Adrenal gland (tissue), 7 donors: ENCODE measurements around the gene ING5.

- PRO-cap, 3 experiments = no peak in any of the 3 experiments
- RAMPAGE, long total RNA, 4 experiments = no peak in any of the 4 experiments
- RRBS = 11% methylated on average over 3 of the region's 24 CpGs
Measured at GRCh38 chr2:241509242-241509896, 985 bp upstream of the STK25 start.

DNA sequence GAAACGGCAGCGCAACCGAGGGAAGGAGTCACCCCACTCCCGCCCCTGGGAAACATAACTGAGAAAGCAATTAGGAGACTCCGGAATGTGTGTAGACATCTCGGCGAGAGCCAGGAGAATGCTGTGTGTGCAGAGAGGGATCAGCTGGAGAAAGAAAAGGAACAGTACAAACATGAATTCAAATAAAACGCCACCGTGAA is 13.4 kb upstream of the BOK start:
- PRO-cap, 3 experiments = no peak in any of the 3 experiments
- RAMPAGE, long total RNA, 4 experiments = no peak in any of the 4 experiments
- RRBS = no CpG with 5 or more reads among the region's 9 CpGs

GRCh38 chr2:241584438-241585044 is 26.0 kb downstream of the BOK start:
- PRO-cap, 3 experiments = no peak in any of the 3 experiments
- RAMPAGE, long total RNA, 4 experiments = no peak in any of the 4 experiments
- RRBS = no CpG with 5 or more reads among the region's 18 CpGs

- PRO-cap, 3 experiments = peak in 3 of 3 experiments; most common plus-strand start chr2:241636518 (in 3); most common minus-strand start chr2:241636683 (in 3)
- RAMPAGE, long total RNA, 4 experiments = no peak in any of the 4 experiments
- RRBS = 1% methylated on average over 42 of the region's 72 CpGs
Measured at GRCh38 chr2:241636135-241636839, 671 bp downstream of the THAP4 start.

DNA sequence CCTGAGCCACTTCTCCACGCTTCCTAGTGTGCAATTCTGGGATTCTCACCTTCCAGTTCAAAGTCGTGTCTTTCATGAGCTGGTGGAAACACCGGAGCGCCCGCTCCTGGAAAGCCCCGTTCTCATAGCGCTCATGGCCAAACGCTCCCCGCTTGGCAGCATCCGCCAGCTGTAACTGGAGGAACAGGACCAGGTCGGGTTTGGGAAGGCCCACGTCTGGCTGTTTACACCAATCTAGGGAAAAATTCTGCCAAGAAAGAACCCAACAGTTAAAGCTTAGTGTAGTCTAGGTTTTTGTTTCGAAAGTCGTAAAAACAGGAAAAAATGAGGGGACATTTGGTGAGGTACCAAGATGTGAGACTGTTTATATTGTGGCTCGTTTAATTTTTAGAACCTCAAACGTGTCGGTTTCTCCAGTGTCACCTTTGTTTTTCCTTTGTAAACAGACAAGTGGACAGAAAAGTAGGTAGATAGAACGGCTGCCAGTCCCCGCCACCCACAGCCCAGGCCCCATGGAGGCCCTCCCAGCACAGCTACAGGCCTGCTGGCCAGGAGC is 8.1 kb downstream of the DTYMK start:
- PRO-cap, 3 experiments = no peak in any of the 3 experiments
- RAMPAGE, long total RNA, 4 experiments = no peak in any of the 4 experiments
- RRBS = no CpG with 5 or more reads among the region's 19 CpGs

DNA sequence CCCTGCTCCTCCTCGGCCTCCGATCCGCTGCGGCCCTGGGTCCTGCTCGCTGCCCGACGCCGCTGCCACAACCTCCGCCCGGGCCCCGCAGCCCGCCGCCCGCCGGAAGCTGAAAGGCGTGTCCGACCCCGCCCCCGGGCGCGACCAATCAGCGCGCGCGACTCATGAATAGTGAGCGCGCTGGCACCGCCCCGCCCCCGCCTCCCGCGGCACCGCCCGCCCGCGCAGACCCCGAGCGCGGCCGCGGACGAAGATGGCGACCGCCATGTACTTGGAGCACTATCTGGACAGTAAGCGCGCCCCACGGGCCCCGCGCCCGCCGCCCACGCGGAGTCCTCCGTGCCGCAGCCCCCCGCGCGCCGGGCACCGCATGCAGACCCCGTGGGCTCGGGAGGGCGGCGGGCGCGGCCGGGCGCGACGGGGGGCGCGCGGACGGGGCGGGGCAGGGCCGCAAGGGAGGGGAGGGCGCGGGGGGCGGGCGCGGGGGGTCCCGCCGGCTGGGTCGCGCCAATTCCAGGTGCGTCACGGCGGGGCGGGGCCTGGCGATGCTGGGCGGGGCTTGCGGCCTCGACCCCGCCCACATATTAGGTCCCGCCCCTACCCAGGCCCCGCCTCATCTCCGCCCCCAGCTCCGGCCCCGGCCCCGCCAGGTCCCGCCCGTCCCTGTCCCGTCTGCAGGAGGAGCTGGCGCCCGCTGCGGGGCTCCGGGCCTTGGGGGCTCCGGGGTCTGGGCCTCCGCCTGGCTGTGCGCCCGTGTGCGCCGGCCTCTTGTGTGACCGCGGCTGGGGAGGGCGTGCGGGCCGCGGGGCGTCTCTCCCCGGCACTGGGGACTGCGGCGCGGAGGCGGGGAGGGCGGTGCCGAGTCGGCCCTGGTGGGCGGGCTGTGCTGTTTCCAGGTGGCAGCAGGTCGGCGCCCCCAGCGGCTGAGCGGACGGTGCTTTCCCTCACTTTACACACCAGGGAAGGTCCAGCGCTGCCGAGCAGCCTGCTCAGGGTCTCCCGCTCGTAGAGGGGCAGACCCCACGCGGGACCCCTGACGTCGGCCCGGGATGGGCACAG is at the start of gene ING5:
TSS of gene ING5 (plus strand) at position 227 of the 1,059 bp plus-strand sequence.
- PRO-cap, 3 experiments = peak in 3 of 3 experiments; most common plus-strand start position 228 of the sequence (in 3); most common minus-strand start position 69 of the sequence (in 3)
- RAMPAGE, long total RNA, 4 experiments = start-site peak on the plus strand in 4 of 4 experiments, centred at positions 230 to 233 of the sequence, 59 to 417 reads per replicate
- RRBS = 1% methylated on average over 49 of the region's 143 CpGs

DNA sequence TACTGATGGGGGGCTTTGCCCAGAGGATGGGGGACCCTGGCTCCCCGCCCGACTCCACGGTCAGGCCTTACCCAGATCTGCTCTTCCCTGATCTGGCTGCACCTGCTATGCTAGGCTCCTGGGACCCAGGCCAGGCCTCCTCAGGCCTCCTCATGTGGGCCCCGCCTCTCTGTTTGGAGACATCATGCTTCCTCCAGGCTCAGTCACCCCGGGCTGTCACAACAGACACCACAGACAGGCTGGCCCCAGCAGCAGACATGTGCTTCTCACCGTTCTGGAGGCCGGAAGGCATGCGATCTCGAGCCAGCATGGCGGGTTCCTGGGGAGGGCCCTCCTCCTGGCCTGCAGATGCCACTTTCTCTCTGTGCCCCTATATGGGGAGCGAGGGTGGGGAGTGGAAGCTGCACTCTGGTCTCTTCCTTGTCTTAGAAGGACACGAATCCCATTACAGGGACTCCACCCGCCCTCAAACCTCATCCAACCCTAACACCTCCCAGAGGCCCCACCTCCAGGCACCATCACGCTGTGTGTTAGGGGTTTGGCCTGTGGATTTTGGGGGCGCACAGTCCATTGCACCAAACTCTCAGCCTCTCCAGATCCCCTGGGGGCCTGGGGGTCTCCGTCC is 10.8 kb upstream of the NEU4 start:
- PRO-cap, 3 experiments = no peak in any of the 3 experiments
- RAMPAGE, long total RNA, 4 experiments = no peak in any of the 4 experiments
- RRBS = 69% methylated on average over 3 of the region's 16 CpGs

- PRO-cap, 3 experiments = peak in 2 of 3 experiments; most common minus-strand start chr2:241868176 (in 2)
- RAMPAGE, long total RNA, 4 experiments = no peak in any of the 4 experiments
- RRBS = 84% methylated on average over 1 of the region's 13 CpGs
Measured at GRCh38 chr2:241868070-241868451, 1.5 kb upstream of the RTP5 start.

DNA sequence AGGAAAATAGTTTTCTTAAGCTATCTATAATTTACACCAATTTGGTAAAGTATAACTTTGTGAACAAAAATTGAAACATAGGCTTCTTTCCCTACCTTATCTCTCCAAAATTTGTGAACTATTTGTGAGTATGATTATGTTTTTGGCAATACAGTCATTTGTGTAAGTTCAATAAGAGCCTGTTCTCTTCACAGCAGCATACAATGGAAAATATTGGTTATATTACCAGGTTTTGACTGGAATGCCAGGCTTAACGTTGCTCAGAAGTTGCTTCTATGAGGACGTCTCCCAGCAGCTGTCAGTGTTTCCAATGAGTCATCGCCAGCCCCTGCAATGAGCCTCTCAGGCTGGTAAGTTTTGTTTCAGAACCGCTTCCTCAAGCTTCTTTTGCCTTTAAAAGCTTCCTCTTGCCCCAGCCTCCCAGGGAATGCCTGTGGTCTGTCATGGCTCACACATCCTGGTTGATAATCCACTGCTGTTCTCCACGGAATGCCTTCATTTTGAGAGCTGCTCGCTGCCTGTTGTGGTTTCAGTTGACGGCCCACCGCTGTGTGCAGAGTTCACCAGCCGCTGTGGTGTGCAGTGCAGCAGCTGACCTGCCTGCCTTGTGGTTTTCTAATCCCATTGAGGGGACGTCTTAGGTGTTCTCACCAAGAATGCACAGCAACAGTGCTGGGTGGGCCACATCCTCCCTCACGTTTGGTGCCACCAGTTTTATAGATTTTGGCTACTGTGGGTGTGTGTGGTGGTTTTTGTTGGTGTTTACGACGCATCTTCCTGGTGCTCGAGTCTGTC is 65.6 kb upstream of the FAM240C start:
- PRO-cap, 3 experiments = peak in 2 of 3 experiments; most common plus-strand start position 423 of the sequence (in 2); most common minus-strand start position 205 of the sequence (in 1)
- RAMPAGE, long total RNA, 4 experiments = no peak in any of the 4 experiments
- RRBS = no CpG with 5 or more reads among the region's 14 CpGs

DNA sequence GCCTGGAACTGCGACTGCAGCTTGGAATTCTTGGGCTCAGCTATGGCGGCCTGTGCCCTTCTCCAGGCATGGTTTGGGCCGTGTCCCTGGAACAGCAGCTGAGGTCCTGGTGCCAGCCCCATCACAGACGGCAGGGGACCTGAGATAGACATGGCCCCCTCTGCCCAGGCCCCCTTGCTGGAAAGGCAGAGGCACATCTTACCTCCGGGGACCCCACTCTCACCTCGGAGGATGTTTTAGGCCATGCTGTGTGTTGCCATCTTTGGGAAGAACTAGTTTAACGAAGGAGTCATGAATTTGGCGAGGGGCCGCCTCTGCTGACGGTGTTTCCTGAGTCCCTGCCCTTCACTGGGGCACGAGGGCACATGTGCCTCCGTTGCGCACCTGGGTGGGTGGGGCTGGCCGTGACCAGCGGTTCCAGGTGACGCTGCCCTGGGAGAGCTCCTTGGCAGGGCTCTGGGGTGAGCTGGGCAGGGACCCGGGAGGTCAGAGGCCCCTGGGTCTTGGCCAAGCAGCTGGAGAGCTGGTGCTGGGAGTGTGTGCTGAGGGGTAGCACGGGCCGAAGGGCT is 73.7 kb upstream of the FAM240C start:
- PRO-cap, 3 experiments = no peak in any of the 3 experiments
- RAMPAGE, long total RNA, 4 experiments = no peak in any of the 4 experiments
- RRBS = no CpG with 5 or more reads among the region's 19 CpGs